Metastatic Liver Carcinoma in the Lung (tissue), 2 donors: ENCODE data around the gene MTG1.

GRCh38 chr10:132411063-132412163 is 14.4 kb downstream of the PWWP2B start:
- PRO-cap, 2 experiments, result peak in 1 of 2 experiments; most common plus-strand start chr10:132411745 (in 1)

- PRO-cap, 2 experiments, result no peak in any of the 2 experiments
Measured at GRCh38 chr10:132420284-132420443, 23.2 kb downstream of the PWWP2B start.

- PRO-cap, 2 experiments, result no peak in any of the 2 experiments
Measured at GRCh38 chr10:132470333-132470933, 67.2 kb upstream of the INPP5A start.

DNA sequence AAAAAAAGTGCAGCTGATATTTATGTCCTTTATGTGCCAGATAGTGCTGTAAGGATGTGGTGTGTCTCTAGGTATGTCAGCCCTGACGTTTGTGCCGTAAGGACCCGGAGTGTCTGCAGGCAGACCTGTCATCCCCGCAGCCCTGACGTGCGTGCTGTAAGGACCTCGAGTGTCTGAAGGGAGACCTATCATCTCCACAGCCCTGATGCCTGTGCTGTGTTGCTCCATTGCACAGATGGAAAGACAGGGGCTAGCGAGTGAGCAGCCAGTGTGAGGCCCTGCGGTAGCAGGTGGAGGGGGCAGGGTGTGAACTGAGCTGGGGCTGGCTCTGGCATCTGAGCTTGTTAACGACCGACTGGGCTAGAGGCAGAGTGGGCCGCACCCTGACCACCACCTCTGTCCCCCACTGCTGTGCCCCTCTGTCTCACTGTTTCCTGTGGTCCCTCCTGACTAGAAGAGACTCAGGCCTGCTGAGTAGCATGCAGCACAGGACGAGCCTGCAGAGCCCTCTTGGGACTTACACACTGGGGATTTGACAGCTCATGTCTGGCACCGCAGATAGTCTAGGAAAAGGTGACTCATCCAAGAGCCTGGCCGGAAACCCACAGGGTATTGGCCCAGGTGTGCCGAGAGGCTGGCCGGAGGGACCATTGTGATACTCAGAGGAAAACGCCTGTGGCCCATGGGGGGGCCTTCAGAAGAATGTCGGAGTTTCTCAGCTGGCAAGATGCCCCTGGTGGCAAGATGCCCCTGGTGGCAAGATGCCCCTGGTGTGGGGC is 34.2 kb downstream of the INPP5A start:
- PRO-cap, 2 experiments, result no peak in any of the 2 experiments

- PRO-cap, 2 experiments, result no peak in any of the 2 experiments
Measured at GRCh38 chr10:132577978-132578908, 40.7 kb downstream of the INPP5A start.

GRCh38 chr10:132629090-132629653 is 91.6 kb downstream of the INPP5A start:
- PRO-cap, 2 experiments, result no peak in any of the 2 experiments

DNA sequence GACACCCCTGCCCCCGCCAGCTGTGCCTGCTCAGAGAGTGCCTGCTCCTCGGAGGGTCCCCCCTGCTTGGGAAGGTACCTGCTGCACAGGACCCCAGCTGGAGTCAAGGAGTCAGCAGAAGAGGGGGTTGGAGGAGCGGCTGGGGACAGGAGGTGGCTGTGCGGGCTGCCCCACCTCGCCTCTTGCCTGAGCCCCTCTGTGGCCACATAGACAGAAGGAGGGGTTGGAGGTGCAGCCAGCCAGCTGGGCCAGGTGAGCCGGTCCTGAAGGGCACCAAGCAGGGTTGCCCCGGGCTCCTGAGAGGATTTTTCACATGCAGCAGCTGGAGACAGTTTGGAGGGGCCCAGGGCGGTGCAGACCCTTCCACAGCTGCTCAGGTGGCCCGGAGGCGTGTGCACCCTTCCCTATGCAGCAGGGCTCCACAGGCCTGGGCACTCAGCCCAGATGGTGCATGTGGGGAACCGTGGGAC is 118.9 kb downstream of the INPP5A start:
- PRO-cap, 2 experiments, result no peak in any of the 2 experiments

- PRO-cap, 2 experiments, result no peak in any of the 2 experiments
Measured at GRCh38 chr10:132667612-132668679, 118.0 kb downstream of the NKX6-2 start.

DNA sequence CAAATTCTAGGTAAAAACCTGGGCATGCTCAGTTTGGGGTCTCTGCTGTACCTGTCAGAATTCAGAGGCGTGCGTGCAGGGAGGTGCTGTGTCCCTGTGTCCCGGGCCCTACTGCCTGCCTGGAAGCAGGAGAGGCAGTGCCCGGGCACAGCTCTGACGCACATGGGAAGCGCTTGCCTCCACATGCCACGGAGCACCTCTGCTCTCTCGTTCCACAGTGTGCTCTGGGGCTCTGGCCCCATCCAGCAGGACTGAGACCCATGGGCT is 83.5 kb downstream of the NKX6-2 start:
- PRO-cap, 2 experiments, result no peak in any of the 2 experiments

GRCh38 chr10:132782409-132783652 is 3.1 kb downstream of the NKX6-2 start:
- PRO-cap, 2 experiments, result no peak in any of the 2 experiments

DNA sequence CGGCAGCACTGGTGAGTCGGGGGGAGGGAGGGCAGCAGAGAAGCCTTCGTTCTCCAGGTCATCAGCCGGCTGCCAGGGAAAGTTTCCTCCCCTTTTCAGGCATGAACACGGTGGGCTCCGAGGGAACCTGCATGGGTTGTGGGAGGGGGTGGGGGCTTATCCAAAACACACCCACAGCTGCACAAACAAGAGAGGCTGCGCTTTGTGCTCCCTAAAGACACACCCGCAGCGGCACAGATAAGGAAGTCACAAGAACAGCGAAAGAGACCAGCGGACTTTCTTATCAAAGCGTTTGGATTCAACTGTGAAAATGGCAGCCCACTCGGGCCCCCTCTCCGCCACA is 62.4 kb upstream of the NKX6-2 start:
- PRO-cap, 2 experiments, result no peak in any of the 2 experiments

GRCh38 chr10:132877671-132877947 is 64.8 kb downstream of the CFAP46 start:
- PRO-cap, 2 experiments, result no peak in any of the 2 experiments

GRCh38 chr10:132902698-132903106 is 39.7 kb downstream of the CFAP46 start:
- PRO-cap, 2 experiments, result no peak in any of the 2 experiments

- PRO-cap, 2 experiments, result no peak in any of the 2 experiments
Measured at GRCh38 chr10:133062802-133063001, 25.0 kb upstream of the ADGRA1 start.

DNA sequence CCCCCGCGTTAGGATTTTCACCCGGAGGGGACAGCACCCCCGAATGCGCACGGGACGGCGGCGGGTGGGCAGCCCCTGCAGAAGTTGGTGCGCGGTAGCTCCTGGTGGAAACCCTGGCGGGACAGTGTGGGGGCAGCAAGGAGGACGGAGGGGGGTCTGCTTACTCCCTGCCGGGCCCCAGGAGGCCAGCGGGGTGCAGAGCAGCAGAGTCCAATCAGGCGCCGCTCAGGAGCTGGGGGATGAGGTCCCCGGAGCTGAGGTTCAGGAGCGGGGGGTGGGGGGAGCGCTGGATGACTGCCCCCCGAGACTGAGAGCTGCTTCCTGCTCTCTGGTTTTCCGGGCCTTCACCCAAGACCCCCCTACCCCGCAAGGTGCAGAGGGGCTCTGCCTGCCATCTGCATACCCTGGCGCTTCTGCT is 704 bp downstream of the KNDC1 start:
- PRO-cap, 2 experiments, result no peak in any of the 2 experiments

DNA sequence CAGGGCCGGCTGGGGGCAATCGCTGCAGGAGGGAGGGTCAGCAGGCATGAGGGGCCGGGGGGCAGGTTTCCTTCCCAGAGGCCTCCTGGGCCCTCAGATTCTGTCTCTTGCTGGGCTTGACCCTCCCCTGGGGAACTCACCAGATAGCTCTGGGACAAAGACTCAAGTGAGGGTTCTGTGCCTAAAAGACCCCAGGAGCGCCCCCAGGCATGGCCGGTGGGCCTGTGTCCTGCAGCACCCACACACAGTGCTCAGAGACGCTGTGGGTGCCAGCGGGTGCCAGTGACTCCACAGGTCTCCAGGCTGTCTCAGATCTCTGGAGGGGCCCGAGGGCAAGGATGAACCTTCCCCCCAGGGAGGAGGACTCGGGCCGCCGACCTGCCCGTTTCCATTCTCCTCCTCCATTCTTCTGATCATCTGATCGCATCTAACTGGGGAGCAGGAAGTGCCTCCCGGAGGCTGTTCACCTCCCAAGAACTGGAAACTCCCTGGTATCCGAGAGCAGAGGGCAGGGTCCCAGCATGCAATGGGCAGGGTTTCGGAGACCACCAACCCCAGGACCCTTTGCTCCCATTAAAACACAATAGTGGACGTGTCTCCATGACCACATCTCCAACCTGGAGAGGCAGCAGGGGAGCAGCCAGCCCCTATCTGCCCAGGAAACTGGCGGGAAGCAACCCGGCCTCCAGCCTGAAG is 954 bp downstream of the ADAM8 start:
- PRO-cap, 2 experiments, result peak in 1 of 2 experiments; most common plus-strand start position 441 of the sequence (in 1); most common minus-strand start position 408 of the sequence (in 1)

- PRO-cap, 2 experiments, result no peak in any of the 2 experiments
Measured at GRCh38 chr10:133287915-133288210, 11.2 kb upstream of the ADAM8 start.

DNA sequence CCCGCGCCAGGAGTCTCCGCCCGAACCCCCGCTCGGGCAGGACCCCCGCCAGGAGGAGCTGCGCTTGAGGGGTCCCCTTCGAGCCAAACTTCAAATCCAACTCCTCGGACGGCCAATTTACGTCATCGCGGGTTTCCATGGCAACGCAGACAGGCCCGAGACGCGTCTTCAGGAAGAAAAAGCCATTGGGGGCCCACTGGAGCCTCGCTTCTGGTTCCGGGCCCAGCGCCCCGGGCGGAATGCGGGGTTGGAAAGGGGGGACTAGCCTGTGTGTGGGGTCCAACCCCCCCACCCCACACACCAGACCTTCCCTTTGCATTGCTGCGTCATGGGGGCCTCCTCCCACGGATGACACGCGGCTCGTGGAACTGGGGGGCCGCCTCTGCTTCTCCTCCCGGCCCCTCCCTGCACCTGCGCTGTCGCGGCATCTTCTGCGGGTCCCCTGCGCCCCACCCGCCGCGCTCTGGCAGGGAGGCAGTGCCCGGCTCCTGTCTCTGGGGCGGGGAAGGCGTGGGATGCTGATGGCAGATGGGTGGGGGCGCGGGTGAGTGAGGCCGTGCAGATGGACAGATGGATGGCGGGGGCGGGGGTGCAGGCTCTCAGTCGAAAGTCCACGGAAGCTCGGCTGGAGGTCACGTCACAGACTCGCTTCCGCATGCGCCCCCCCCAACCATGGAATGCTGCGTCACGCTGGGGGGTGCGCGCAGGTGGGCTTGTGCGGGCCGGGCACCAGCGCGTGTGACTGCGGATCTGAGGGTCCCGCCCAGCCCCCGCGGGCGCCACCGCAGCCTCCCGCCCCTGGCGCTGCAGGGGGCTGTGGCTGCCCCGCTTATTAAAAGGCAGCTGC is 1.1 kb downstream of the CALY start:
- PRO-cap, 2 experiments, result no peak in any of the 2 experiments

DNA sequence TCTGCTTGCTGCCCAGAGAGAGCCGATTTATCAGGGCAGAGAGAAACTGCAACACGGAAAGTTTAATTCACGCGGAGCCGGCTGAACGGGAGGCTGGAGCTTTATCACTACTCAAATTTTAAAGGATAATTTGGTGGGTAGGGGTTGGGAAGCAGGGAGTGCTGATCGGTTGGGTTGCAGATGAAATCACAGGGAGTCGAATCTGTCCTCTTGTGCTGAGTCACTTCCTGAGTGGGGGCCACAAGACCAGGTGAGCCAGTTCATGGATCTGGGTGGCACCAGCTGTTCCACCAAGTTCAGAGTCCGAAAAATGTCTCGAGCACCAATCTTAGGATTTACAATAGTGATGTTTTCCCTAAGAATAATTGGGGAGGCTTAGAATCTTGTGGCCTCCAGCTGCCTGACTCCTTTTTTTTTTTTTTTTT is 3.6 kb upstream of the PRAP1 start:
- PRO-cap, 2 experiments, result no peak in any of the 2 experiments

GRCh38 chr10:133393819-133394724 is at the start of gene MTG1:
MTG1 (plus strand) TSS chr10:133394157.
- PRO-cap, 2 experiments, result peak in 2 of 2 experiments; most common plus-strand start chr10:133394157 (in 2); most common minus-strand start chr10:133393987 (in 1)